A172 (cell line): ENCODE data around the genes ZFP92, HAUS7, SLC6A8, PLXNB3, HCFC1, MECP2 and ATP6AP1.

DNA sequence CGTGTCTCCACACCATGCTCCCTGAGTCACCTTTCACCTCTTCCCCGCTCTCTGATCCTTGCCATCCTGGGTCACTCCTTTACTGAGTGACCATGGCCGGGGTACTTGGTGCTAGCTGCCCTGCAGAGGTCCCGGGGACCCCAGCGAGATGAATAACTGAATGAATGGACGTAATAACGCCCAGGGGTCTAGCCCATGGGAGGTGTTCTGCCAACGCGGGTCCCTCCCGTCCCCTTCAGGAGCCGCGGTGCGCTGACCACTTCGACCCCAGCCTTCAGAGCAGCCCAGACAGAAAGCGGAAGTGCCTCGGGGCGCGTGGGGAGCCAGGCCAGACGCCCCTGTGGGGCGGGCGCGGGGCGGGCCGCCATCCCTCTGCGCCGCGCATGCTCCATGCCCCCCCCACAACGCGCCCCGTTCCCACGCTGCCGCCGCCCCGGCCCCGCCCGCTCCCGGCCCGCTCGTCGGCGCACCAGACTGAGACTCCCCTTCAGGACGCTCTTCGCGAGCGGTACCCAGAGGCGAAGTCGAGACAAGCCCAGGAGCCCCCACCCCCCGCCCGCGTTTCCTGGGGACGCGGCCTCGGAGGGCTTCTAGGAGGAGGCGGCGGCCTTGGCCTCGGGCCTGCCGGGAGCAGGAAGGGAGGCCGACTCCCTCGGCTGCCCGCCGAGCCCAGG lies at the start of gene ZFP92:
ZFP92 (plus strand) TSS at position 442 of the 674 bp plus-strand sequence.
- RAMPAGE, long total RNA, result no peak

- RAMPAGE, long total RNA, result no peak
Observed at GRCh38 chrX:153469955-153471258, at the start of gene HAUS7. Gene HAUS7, minus strand, starts transcription at chrX:153470576.

GRCh38 chrX:153520937-153521579 lies 3.6 kb downstream of the ATP2B3 start:
- RAMPAGE, long total RNA, result no peak

DNA sequence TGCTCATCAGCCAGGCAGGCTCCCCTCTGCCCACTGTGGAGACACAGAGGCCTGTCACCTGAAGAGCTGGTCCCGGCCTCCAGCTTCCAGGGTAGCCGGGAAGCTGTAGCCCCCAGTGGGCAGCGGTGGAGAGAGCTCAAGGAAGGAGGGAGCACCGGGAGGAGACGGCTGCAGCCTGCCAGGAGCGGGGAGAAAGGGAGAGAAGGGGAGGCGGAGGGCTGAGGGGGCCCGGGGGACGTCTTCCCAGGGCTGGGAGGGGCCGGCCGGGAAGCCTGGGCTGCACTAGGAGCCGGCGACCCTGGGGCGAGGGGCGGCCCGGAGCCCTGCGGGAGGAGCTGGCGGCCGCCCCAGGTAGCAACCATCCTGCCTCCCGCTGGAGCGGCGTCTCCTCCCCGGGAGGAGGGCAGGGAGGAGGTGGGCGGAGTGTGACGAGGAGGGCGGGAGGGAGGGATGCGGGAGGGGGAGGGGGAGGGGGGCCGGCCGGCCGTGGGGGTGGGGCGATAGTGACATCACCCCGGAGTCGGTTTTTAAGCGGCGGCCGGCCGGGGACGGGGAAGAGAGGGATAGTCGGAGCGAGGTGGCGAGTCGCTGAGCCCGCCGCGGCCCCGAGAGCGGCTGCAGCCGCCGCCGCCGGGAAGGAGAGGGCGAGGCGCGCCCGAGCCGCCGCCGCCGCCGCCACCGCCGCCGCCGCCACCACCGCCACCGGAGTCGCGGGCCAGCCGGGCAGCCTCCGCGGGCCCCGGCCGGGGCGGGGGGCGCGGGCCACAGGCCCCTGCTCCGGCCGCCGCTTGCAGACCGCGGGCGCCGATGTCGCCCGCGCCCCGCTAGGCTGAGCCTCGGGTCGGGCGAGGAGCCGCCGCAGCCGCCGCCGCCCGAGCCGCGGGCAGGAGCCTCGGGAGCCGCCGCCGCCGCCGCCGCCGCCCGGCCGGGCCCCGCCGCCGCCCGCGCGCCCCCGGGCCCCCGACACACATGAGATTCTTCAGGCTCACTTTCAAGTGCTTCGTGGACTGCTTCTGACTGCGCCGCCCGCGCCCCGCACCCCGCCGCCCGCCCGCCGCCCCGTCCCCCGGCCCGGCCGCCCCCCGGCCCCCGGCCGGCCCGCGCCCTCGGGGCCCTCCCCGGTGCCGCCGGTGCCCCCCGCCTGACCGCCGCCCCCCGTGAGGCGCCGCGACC lies at the start of gene SLC6A8:
SLC6A8 (plus strand) TSS at position 554 of the 1,173 bp plus-strand sequence.
- RAMPAGE, long total RNA, result no peak

DNA sequence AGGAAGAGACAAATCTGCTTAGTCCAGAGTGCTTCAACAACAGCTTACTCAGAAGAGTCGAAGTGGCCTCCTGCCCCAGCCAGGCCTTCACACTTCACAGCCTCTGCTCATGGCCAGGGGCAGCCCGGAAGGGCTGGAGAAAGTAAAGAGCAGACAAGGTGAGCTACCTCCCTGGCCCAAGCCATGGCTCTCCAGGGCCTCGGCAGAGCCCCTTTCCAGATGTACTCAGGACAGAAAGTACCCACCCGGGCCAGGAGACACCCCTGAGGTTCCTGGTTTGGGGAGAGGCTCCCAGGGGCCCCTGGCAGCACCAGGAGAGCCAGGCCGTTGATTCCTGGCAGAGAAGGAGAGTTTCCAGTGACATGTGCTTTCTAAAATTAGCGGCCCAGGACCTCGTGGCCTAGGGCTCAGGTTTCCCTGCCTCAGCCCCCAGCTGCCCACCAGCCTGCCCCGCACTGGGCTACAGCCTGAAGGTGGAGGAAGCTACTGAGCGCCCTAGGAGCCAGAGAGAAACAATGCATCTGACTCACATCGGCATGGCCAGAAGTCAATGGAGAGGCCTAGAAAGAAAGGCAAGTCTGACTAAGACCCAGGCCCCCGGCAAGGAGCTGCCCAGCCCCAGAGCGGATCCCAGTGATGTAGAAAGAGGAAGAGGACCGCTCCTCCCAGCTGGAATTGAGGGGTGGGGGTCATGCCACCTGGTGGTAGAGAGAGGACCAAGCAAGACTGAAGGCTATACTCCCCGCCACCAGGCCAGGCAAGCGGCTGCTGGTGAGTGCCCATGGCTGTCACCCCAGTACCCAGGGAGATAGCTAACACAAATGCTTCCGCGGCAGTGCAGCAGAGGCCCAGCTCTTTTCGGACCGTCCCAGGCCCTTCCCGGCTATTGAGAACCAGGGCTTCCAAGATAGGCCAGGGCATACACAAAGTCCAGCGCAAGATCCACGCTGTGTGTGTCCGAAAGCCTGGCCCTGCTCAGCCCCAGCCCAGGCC lies 17.7 kb downstream of the SLC6A8 start:
- RAMPAGE, long total RNA, result no peak

DNA sequence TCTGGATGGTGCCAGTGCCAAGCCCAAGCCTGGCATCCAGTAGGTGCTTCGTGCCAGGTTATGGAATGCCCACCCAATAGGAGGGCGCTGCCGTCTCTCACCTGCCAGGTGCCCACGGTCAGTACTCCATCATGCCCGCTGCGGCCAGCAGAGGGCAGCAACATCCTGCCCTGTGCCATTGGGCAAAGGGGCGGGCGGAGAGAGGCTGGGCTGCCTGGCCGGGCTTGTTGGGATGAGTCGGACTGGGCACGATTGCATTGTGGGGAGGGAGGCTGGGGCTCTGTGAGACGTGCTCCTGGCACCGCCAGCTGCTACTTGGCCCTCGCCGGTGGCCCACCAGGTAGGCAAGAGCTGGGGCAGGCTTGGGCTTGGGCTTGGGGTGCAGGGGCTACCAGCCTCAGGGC lies at the start of gene PLXNB3:
PLXNB3 (plus strand) TSS at position 285 of the 404 bp plus-strand sequence.
- RAMPAGE, long total RNA, result no peak

DNA sequence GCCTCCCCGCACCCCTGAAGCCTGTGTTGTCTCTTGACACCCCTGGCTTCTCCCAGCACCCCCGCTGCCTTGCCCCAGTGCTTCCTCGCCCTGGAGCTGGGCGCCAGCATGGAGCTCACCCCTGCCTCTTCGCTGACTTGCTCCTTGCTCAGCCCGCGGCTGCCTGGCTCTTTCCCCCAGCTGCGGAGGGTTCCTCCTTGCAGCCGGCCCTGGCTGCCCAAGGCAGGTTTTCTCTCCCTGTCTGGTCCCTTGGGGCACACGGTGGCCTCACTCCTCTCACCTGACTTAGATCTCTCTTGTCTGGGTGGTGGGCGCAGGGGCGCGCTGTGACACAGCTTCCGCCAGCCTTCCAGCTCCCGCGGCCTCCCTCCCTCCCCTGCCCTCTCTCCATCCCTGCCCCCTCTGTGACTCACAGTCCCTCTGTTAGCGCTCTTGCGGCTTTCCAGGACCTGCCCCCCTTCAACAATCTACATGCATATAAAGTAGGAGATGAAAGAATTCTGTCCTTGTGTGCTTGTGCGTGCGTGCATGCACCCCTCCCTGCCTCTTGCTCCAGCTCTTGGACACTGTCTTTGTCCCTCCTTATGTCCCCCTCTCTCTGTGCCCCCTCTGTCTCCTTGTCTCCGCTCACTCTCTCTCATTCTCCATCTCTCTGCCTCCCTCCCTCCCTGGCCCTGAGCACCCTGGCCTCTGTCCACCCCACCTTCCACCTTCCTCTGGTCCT lies 2.2 kb downstream of the PLXNB3 start:
- RAMPAGE, long total RNA, result start-site peak on the minus strand centred at position 366 of the sequence, 47 bp wide, 112 and 32 reads in 2 replicates

DNA sequence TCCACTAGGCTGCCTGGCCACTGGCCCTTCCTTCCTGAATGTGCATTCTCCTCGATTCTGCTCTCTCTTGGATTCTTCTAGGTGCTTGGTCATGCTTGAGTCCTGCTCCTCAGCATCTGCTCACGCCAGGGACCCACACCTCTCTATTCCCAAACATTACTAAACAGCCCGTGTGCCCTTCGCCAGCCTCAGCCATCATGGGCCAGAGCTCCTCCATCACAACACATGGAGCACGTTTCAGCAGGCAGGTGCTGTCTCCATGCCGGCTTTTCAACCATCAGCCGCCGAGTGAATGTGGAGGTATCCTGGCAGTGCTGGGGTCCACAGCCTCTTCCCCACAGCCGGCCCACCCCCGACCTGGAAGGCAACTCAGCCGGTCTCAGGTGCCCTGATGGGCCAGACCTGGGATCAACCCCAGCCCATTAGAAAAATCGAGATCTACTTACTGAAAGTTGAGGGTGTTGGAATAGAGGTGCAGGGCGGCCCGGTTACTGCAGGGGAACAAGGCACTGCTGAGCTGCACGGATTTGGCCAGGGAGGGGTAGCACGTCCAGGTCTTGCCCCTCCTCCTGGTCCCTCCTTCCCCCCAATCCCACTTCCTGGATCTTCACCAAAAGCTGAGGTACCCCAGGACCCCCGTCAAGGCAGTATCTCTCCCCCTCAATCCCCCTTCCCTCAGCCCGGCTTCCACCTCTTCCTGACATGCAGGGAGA lies 3.1 kb downstream of the NAA10 start:
- RAMPAGE, long total RNA, result no peak

DNA sequence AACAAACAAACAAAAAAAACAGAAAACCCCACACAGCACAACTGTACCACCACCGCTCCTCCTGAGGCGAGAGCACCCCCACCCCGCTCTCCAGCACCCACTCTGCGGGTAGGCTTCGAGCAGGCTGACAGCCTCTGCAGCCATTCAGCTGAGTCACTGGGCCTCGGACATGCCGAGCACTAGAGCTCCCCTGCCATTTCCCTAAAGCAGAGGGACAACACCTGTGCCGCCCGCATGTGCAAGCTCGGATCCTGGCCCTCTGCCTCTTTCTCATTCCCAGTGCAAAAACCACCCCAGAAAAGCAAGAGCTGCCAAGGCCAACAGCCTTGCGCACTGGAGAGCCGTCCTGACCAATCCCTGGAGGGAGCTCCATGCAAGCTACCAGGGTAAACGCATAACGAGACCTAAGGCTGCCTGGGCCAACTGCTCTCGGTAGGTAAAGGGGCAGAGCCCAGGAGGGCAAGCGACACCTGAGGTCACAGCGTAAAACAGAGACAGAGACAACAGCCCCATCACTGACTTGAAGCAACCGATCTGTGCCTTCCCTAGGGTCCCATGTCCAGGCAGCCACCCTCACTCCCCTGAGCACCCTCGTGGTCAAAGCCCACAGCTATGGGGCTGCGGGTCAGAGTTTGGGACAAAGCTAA lies 5.3 kb downstream of the HCFC1 start:
- RAMPAGE, long total RNA, result no peak

GRCh38 chrX:153971669-153972081 lies at the start of gene HCFC1:
Gene HCFC1, minus strand, starts transcription at chrX:153971818.
- RAMPAGE, long total RNA, result start-site peak on the minus strand at chrX:153971817-153971842, 172 and 160 reads in 2 replicates

DNA sequence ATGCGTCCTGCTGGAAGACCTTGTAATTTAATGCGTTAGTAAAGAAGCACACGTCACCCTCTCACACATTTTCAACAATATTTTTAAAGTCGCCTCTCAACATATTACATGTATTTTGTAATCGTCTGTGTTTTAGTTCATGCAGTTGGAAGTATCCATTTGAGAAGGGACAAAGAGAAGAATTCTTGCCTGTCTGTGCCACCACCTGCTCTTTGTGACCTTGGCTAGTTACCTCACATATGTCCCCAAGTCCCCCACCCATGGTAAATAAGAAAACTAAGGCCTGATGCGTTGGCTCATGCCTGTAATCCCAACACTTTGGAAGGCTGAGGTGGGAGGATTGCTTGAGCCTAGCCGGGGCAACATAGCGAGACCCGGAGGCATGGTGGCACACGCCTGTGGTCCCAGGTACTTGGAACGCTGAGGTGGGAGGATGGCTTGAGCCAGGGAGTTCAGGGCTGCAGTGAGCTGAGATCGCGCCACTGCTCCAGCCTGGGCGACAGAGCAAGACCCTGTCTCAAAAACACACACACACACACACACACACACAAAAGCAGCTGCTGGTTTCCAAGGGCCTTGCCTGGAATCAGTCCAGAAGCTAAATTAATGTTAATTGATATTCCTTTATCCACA lies 724 bp downstream of the TMEM187 start:
- RAMPAGE, long total RNA, result no peak

DNA sequence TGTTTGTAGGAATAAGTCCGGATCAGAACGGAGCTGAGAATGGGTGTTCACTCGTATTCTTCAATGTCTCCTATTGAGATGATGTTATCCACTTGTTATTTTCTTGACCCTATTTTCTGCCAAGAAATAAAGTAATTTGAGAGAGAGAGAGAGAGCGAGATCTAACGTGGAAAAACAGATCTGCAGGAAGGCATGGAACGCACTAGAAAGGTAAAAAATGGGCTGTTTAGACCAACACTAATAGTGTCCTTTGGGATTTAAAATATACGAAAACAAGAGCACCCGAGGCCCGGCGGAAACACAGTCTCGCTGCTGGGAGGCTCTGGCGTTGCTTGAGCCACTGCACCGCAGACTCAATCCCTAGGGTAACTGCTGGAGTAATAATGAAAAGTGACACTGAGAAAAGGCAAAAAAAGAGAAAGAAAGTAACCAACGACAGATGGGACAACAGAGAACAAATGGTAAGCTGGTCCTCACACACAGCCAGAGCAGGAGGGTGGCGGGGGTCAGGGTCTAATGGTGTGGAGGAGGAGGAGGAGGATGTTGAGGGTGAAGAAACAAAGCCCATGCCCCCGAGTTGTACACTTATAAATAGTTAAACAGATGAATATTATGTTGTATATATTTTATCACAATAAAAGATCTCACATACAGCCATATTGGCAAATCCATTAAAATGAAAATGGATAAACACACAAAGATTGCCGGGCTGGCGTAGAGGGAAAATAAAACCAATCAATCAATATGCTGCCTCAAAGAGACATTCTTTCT lies 15.4 kb downstream of the IRAK1 start:
- RAMPAGE, long total RNA, result no peak

DNA sequence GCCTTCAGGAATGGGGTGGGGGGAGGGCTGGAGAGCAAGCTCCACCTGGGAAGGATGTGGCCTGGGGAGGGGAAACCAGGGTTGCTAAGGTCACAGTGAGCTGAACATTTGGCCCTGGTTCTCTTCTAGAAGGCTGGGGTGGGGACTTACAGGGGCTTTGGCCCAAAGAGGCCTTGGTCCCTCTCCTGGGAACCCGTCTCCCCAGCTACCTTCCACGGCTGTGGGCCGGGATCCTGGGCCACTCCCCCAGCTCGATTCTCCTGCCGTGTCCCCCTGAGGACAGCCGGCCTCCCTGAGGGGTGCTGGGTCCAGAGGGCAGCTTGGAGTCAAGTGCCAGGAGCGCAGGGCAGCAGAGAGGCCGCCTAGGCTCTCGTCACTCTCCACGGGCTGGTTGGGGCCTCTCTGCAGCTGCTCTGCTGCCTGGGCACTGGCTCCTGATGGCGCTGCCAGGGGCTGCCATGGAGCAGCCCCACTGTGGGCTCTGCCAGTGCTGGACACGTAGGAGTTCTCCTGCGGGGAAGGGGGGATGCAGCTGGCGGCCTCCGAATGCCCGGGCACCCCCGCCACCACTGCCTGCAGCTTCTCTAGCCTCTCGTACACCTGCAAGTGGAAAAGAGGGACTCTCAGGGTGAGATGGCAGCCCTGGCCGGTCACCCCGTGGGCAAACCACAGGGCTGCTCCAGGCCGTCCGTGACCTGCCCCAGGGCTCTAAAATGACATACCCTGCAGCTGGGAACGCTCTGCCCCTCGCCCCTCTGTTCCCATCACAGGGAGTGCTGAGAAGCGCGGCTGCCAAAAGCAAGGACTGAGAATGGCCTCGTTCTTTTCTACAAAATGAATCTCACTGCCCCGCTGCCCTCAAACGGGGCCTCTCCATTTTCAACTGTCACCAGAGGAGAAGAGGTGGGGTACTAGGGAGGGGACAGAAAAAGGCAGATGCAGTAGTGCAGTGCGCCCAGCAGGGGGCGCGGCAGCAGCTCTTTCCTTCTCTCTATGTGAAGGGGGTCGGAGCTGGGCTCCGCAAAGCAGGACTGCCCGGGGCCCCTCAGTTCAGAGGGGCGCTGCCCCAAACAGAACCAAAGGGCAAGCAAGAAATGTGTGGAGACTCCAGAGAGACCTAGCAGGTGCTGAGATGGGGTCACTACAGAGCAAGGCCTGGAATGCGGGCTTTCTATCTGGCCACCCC lies 6.5 kb downstream of the IRAK1 start:
- RAMPAGE, long total RNA, result no peak

GRCh38 chrX:154091376-154092048 lies 6.0 kb downstream of the MECP2 start:
- RAMPAGE, long total RNA, result no peak

GRCh38 chrX:154097413-154098241 lies at the start of gene MECP2:
Gene MECP2, minus strand, starts transcription at chrX:154097717.
- RAMPAGE, long total RNA, result no peak

DNA sequence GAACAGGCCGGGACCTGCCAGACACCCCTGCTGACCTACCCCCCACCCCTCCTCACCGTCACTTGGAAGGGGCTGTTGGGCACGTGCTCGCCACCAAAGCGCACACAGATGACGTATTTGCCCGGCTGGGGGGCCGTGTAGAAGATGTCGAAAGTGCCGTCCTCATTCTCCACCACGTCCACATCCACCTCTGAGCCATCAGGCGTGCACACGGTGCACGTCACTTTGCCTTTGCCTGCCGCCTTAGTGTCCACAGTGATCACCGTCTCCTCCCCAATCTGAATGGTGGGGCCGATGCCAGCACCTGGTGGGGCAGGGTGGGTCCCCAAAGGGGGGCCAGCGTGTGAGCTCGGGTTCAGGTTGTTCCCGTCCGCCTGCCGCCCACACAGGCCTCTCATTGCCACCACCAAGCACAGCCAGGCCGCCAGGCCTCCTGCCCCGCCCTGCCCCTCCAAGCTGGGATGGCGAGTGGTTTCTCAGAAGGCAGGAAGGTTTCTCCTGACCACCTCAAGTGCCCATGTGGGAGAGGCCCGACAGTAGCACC lies 19.6 kb downstream of the FLNA start:
- RAMPAGE, long total RNA, result no peak

DNA sequence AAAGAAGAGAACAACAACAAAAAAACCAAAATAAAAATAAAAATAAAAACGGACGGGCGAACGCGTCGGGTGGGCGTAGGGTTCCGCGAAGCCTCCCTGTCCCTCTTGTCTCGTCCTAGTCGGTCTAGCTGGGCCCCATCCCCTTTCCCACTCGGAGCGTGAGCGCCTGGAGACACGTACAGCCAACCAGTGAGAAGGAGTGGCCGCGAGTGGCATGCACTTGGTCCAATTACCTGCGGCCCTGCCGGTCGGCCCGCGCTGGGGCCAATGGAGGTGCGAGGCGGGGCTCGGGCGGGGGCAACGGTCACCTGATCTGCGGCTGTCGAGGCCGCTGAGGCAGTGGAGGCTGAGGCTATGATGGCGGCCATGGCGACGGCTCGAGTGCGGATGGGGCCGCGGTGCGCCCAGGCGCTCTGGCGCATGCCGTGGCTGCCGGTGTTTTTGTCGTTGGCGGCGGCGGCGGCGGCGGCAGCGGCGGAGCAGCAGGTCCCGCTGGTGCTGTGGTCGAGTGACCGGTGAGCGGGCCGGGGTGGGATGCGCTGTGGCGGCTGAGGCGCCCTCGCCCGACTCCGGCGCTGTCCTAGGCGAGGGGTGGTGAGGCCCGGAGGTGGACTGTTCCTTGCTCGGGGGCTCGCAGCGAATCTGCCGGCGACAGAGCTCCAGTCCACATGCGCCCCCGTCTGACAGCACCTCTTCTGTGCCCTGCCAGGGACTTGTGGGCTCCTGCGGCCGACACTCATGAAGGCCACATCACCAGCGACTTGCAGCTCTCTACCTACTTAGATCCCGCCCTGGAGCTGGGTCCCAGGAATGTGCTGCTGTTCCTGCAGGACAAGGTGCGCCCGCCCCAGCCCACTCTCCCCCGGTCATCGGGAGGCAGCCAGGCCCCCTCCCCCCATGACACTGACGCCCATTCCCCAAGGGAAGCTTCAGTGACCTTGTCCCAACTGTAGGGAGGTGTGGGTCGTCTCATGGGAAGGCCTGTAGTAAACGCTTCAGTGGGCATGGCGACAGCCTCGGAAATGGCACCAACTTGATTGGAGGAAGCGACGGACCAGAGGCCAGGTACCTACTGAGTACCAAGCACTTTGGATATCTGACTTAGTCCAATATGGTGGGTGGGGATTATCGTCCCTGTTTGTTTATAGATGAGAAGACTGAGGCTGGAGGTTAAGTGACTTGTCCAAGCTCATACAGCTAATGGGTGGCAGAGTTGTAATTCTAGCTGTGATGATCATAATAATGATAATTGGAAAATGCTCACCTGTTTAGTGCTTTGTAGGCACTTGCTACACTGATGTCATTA lies at the start of gene ATP6AP1:
ATP6AP1 (plus strand) TSS at position 339 of the 1,306 bp plus-strand sequence.
- RAMPAGE, long total RNA, result no peak

GRCh38 chrX:154467440-154468233 lies 9.6 kb downstream of the PLXNA3 start:
- RAMPAGE, long total RNA, result no peak

DNA sequence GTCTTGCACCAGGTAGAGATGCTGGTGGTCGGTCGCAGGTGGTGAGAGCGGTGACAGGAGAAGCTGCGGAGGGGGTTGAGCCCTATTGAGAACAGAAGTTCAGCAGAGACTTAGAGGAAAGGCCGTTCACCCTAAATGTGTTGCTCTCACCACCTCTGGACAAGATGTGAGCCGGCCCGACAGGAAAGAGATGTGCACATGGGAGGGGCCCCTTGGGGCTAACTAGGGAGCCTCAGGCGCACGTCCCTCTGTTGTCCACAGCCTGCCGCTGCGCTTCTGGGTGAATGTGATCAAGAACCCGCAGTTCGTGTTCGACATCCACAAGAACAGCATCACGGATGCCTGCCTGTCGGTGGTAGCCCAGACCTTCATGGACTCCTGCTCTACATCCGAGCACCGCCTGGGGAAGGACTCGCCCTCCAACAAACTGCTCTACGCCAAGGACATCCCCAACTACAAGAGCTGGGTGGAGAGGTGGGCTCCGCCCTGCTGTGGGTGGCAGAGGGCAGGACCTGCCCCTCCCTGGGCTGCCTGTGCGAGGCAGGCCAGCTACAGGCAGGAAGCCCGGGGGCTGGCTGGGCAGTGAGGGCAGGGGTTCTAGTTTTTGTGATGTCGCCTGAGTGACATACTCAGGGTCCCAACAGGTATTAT lies 8.1 kb downstream of the LAGE3 start:
- RAMPAGE, long total RNA, result no peak

GRCh38 chrX:154751703-154752309 lies 929 bp upstream of the GAB3 start:
- RAMPAGE, long total RNA, result no peak